Placental pericyte (primary cell): ENCODE measurements around a stretch of chr2.

DNA sequence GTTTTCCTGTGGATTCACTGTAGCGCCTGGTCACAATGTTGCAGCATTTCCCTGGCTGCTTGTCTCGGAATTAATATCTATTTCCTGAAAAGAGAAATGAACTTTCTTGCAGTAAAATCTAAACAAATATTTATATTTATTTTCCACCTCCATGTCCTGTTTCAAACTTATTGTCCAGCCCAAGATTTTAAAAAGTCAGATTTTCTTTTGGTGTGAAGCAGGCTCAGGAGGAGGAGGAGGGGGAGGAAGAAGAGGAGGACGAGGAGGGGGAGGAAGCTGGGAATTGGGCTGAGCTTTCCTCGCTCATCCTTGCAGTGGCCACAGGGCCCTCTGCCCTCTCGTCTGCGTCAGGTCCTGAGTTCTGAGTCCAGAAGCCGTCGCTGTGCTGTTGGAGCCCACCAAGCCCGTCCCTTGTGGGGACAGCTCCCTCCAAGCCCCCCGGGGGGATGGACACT is 430 bp upstream of the GAL3ST2 start:
- CAGE, long polyA plus RNA = no peak

DNA sequence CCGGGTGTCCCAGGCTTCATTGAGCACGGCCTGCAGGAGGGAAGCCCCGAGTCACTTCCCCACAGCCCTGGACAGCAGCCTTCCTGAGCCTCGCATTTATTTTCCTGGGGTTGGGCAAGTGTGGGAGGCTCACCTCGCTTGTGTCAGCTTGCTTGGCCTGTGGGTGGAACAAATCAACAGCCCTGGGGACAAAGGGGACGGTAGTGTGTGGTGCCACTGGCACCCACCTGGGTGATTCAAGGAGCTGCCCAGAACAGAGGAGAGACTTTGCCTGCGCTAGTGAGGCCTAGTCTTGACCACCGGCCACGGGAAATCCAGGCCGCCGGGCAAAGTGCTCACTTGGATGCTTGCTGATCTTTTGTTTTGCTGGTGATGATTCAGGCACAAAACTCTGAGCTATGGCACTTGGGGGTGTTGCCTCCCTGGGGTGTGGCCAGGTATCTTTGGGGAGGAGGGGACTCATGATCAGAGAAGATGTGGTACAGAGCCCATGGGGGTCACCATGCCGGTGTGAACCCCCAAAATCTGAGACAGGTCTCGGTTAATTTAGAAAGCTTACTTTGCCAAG is 1.5 kb downstream of the GAL3ST2 start:
- CAGE, long polyA plus RNA = no peak

GRCh38 chr2:241809378-241809692 is 342 bp downstream of the NEU4 start:
- CAGE, long polyA plus RNA = no peak

DNA sequence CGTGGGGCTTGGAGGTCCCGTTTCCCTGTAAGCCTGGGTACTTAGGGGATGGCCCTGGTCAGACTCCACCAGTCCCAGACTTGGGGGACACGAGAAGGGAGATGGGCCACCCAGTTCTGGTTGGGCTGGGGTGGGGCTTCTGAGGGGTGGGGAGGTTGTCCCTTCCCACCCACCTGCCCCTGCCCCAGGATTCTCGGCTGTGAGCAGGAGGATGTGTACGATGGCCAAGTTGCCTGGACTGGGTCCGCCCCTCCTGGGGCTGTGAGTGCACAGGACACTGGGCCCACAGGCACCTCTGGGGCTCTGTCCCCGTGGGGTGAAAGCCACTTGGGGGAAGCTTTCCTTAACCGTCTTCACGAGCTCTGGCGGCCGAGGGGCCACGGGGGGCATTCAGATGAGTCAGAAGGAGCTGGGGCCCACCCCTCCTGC is 951 bp downstream of the NEU4 start:
- CAGE, long polyA plus RNA = no peak

GRCh38 chr2:241810787-241811105 is 1.8 kb downstream of the NEU4 start:
- CAGE, long polyA plus RNA = no peak

GRCh38 chr2:241818709-241819405 is 9.9 kb downstream of the NEU4 start:
- CAGE, long polyA plus RNA = no peak

DNA sequence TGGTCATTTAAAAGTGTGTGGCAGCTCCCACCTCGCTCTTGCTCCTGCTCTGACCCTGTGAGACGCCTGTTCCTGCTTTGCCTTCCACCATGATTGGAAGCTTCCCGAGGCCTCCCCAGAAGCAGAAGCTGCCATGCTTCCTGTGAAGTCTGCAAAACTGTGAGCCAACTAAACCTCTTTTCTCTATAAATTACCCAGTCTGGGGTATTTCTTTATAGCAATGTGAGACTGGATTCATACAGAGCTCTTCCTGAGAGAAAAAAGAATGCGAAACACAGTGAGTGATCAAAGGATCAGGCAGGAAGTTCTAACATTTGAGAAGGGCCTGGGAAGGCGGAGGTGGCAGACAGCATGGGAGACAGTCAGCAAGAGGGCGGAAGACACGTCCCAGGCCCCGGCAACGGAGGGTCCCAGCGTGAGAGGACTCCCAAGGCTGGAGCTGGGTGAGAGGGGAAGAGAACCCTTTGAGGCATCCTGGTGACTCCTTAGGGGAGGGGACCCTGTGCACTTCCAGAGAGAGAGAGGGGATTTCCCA is 102.5 kb upstream of the FAM240C start:
- CAGE, long polyA plus RNA = no peak

DNA sequence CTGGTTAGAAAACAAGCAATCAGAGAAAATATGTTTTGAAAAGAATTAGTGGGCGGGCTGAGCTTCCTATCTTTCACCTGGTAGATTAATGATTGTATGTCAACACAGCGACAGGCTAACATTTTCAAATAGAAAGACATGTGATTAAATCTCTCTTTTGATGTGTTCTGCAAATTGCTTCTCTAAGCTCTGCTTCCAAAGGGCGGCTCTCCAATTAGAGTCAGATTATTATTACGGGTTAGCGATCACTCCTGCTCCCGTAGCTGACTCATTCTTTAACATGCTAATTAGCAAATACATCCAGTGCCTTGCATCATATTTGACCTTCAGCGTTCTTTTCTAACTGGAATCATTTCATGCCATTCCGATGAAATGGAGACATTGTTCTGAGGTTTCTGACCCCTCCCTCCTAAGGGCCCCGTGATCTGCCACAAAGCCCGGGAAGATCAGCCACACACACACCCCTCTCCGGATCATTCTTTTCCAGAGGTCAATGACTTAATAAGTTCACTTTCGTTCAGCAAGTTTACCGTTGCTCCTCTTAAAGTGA is 169.6 kb upstream of the FAM240C start:
- CAGE, long polyA plus RNA = no peak